ENCODE measurements around the gene PCSK5.

- RAMPAGE, long total RNA = no peak
- RRBS = no CpG with 5 or more reads among the region's 3 CpGs
These were observed 137.8 kb downstream of the CEMIP2 start for GRCh38 chr9:71630431-71630995.

- RAMPAGE, long total RNA = no peak
- RRBS = no CpG with 5 or more reads among the region's 9 CpGs
These were observed 84.2 kb downstream of the CEMIP2 start for GRCh38 chr9:71683898-71684724.

DNA sequence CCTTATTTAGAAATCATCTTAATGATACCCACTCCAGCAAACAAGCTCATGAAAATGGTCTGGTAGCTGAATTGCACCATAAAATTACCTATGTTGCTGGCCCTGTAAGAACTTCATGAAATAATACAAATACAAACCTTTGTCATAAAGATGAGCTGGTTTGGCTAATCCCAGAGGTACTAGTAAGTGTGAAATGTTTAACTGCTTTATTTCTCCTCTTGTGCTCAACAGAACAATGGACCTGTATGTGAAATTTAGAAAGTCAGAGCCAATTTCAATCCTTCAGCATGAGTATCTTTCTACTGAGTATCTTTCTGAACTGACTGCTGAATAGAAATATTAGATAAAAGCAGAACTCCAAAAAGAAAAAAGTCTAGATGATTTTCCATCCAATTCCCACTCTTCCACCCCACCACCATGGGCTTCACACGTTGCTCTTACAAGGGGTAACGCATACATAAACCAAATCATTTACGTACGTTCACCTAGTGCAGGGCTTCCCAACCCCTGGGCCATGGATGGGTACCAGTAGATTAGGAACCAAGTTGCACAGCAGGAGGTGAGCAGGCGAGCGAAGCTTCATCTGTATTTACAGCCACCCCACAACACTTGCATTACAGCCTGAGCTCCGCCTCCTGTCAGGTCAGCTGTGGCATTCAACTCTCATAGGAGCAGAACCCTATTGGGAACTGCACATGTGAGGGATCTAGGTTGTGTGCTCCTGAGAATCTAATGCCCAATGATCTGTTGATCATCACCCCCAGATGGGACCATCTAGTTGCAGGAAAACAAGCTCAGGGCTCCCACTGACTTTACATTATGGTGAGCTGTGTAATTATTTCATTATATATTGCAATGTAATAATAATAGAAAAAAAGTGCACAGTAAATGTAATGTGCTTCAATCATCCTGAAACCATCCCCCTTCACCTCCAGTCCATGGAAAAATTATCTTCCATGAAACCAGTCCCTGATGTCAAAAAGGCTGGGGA is 82.4 kb downstream of the CEMIP2 start:
- RAMPAGE, long total RNA = no peak
- RRBS = no CpG with 5 or more reads among the region's 7 CpGs

- RAMPAGE, long total RNA = no peak
- RRBS = no CpG with 5 or more reads among the region's 5 CpGs
These were observed 7.4 kb downstream of the CEMIP2 start for GRCh38 chr9:71760891-71761291.

DNA sequence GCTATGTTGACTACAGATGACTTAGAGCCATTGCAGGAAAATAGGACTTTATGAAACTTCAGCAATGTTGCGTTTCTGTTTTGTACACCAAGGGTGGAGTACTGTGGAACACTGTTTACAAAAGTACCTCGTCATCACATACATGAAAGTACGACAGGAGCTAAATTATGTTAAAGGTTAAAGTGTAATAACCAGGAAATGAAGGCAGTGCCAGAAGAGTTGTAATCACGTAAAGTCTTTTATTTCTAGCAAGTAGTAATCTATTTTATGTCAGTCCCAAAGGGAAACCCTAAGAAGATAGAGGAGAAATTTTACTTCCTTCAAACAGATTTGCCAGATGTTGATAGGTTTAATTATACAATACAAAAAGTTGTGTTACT is 50.9 kb downstream of the C9orf85 start:
- RAMPAGE, long total RNA = no peak
- RRBS = no CpG with 5 or more reads among the region's 4 CpGs

GRCh38 chr9:72128549-72128939 is 20.7 kb upstream of the GDA start:
- RAMPAGE, long total RNA = no peak
- RRBS = no CpG with 5 or more reads among the region's 2 CpGs

GRCh38 chr9:72347945-72348364 is 17.1 kb downstream of the ZFAND5 start:
- RAMPAGE, long total RNA = no peak
- RRBS = no CpG with 5 or more reads among the region's 2 CpGs

- RAMPAGE, long total RNA = no peak
These were observed 59.1 kb upstream of the ZFAND5 start for GRCh38 chr9:72424034-72424667.

- RAMPAGE, long total RNA = no peak
- RRBS = no CpG with 5 or more reads among the region's 2 CpGs
These were observed 66.2 kb upstream of the TMC1 start for GRCh38 chr9:72455089-72455704.

DNA sequence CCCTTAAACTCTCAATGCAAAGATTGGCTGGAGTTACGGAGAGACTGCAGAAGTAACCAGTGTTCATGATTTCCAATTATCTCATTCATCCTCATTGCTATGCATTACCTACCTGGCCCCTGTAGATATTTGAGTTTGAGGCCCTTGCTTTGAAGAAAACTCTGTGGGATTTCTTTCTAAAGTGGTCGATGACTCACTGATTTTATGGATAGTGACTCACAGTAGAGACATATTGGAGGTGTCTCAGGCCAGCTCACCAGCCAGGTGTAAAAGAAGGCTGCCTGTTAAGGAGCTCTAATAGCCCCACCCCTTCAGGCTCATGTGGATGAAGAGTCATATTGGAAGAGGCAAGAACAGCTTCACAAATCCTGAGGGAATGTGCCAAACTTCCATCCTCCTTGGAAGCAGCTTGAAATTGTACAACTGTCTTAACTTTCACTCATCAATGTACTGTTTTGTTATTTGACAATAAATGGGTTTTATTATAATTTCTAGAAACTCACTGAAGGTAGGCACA is 44.4 kb upstream of the TMC1 start:
- RAMPAGE, long total RNA = no peak
- RRBS = no CpG with 5 or more reads among the region's 2 CpGs

DNA sequence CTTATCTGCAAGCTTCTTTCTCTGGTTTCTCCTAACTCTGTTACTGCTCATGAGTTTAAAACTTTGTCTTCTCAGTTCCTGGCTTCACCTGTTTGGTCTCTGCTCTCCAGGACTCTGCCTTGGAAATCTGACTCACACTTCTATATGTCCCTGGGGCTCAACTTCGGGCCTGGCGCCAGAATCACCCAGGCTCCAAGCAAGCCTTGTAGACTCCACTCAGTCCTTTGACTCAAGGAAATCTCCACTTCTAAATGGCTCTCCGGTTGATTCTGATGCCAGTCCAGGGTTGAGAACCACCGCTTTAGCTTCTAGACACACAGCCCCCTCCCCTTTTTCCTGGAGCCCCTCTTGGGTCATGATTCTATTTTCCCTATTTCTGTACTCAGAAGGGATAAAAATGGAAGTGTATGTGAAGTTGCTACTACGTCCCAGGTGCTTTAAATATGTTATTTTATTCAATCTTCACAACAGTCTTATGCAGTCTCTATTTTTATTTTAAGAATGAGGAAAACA is 57.9 kb downstream of the TMC1 start:
- RAMPAGE, long total RNA = no peak
- RRBS = no CpG with 5 or more reads among the region's 5 CpGs

DNA sequence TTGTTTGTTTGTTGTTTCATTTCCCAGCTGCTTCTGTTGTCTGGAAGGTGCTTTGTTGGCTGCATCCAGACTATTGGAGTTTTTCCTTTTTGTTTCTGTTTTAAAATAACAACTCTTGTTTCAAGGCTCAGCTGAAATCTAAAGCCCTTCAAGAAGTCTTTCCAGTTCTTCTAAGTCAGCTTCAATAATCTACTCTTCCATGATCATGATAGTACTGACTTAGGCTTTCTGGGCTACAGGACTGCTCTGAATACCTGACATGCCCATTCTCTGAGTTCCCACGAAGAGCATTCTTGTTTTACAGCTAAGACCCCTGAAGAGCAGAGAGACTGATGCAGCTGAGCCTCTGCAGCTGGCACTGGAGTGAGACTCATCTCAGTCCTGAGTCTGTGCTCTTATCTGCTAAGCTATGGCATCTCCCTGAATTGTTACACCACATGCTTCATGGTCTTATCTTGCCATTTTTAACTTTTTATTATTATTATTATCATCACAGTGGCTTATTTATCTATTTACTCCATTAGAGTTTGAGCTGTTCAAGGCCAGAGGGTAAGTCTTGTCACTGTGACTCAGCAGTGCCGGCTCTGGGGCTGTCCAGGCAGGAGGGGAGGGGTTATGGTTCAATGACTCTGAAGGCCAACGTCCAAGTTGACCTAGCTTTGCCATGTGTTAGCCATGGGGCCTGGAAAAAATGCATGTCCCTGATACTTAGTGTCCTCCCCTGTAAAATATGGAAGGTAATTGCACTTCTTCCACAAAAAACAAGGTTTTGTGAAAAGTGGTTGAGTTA is 94.8 kb downstream of the ALDH1A1 start:
- RAMPAGE, long total RNA = no peak
- RRBS = no CpG with 5 or more reads among the region's 3 CpGs

GRCh38 chr9:72947903-72948627 is 4.8 kb downstream of the ALDH1A1 start:
- RAMPAGE, long total RNA = no peak
- RRBS = no CpG with 5 or more reads among the region's 4 CpGs

DNA sequence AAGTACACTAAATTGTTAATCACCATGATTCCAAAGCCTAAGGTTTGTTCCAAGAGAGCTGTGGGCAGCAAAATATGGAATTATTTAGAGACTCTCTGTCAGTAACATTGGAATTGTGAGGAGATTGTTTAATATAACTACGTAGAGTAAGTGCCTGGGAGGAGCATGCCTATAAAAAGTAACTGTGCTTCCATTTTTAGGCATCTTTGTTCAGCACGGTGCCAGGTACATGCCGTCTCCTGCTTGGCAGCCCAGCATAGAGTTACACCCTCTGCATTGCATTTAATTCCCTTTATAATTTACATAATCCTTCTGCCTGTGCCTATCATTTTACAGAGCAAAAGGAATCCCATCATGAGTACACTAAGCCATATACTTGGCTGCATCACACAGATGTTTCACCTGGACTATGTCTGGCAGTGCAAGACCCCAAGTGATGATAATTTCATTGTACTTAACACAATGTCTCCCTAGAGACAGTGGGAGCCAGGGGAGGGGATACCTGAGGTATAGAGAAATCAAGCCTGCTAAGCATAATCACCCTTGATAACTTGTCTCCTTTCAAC is 32.2 kb upstream of the ALDH1A1 start:
- RAMPAGE, long total RNA = no peak
- RRBS = no CpG with 5 or more reads among the region's 3 CpGs

GRCh38 chr9:74498883-74499244 is 1.7 kb downstream of the RORB start:
- RAMPAGE, long total RNA = no peak
- RRBS = 2% methylated on average over 6 of the region's 17 CpGs

GRCh38 chr9:74951449-74952080 is 1.1 kb downstream of the C9orf40 start:
- RAMPAGE, long total RNA = no peak
- RRBS = 1% methylated on average over 2 of the region's 37 CpGs

DNA sequence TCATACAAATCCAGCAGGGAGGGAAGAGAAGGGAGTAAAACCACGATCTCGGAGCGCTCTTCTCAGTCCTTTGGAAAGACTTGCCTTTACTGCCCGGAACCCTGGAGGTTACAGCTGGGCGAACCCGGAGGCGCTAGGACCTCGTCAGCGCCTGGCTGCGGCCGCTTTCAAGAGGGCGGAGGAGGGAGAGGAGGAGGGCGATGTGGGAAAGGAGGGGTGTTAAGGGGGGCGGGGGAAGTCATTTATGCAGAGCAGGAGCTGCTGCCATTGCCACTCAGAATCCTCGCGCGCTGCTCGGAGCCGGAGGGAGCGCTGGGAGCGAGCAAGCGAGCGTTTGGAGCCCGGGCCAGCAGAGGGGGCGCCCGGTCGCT is at the start of gene PCSK5:
TSS of gene PCSK5 (plus strand) at position 270 of the 371 bp plus-strand sequence.
- RAMPAGE, long total RNA = no peak
- RRBS = 5% methylated on average over 8 of the region's 27 CpGs

DNA sequence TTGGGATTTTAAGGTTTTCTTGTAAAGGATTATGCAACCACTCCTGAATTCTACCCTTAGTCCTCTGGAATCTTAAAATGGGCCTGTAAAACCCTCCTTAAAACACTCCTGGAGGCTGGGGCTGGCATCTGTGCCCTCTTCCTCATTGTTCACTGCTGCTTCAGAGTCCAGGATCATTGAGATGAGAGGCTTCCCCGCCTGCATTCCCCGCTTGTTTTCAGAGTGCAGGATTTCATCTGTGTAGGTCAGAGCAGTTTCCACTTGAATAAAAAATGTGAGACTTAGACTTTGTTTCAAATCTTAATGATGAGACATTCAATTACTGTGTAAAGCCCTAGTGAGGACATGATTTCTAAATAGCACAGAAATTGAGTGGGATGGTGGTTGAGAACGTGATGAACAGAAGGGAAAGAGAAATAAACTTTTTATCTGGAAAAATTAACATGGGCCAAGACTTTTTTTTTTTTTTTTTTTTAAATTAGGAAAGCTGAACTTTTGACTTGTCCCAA is 40.4 kb downstream of the PCSK5 start:
- RAMPAGE, long total RNA = no peak
- RRBS = no CpG with 5 or more reads among the region's 3 CpGs

- RAMPAGE, long total RNA = no peak
- RRBS = no CpG with 5 or more reads among the region's 7 CpGs
These were observed 240.9 kb downstream of the RFK start for GRCh38 chr9:76153224-76153780.

GRCh38 chr9:76215967-76216381 is 178.3 kb downstream of the RFK start:
- RAMPAGE, long total RNA = no peak
- RRBS = no CpG with 5 or more reads among the region's 4 CpGs

Data from cardiac muscle cell (in vitro differentiated cells and primary cell).